HT-29 (cell line): ENCODE measurements around the genes KLF7, CRYGB and MYL1.

GRCh38 chr2:207165512-207166270 lies at the start of gene KLF7:
Gene KLF7, minus strand, starts transcription at chr2:207165948.
- RAMPAGE, long total RNA = no peak

- RAMPAGE, long total RNA = no peak
Observed at GRCh38 chr2:207254504-207255478, 89.0 kb upstream of the KLF7 start.

DNA sequence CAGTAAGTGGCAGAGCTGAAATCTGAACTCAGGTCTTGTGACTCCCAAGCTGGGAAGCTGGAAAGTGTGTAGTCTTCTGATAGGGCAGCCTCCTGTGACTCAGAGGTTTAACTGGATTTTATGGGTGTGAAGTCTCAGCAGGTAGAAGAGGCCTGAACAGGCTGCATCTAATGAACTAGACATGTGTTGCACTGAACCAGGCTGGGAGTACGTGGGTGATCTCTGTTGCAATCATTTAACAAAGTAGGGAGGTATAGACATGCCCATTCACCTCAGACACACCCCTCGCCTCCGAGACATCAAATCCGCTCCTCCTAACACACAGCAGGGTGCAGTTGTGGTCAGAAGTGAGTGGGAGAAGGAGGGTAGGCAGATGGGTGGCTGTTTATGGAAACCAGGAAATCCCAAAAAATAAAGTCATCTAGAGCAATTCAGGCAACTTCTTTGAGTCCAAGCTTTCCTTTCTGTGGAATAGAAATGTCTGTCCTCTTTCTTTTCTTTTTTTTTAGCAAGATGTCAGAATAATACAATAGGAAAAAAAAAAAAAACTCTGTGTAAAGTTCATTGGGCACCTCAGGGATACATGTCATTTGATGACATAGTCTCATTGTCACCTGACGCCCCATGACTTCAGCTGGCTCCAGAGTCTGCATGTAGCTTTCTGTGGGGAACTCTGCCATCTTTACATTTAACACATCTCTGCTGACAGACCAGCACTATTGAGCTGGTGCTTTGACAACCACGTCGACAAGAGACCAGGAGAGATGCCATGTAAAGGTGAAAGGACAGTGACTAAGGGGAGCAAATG lies 172.3 kb upstream of the KLF7 start:
- RAMPAGE, long total RNA = no peak

DNA sequence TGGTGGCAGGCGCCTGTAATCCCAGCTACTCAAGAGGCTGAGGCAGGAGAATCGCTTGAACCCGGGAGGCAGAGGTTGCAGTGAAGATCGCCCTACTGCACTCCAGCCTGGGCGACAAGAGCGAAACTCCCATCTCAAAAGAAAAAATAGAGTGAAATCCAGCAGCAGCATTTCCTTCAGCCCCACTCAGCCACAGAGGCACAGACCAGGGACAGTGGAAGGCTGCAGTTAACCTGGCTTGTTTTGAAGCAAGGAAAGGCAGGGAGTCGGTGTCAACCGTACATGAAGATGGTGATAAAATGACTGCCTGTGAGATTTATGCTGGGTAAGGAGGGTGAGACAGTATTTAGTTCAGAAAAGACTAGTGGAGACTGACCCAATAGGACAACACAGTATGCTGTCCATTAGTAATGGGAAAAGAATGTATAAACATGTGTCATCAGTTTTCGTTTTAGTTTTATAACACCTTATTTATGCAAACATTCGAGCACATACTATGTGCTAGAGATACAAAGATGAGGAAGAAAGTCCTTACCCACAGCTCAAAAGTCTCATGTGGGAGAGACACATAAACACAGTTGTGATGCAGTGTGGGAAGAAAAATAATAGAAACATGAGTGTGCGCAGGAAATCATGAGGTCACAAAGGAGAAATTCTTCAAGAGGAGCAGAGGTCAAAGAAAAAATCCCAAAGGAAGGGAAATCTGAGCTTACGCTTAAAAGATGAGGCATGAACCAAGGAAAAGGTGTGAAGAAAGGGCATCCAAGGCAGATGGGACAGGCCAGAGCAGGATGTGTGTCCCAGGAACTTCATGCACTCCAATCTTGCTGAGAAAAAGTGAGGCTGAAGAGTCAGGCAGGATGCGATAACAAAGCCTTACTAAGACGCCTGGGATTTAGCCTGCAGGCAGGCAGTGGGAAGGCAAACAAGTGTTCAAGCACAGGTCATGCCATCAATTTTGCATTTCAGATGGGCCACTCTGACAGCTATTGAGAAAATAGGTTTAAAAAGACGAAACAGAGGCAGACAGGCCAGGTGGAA lies 8.2 kb downstream of the METTL21A start:
- RAMPAGE, long total RNA = no peak

- RAMPAGE, long total RNA = no peak
Observed at GRCh38 chr2:207747950-207748924, 21.5 kb downstream of the FZD5 start.

GRCh38 chr2:207796625-207797513 lies 27.2 kb upstream of the FZD5 start:
- RAMPAGE, long total RNA = no peak

DNA sequence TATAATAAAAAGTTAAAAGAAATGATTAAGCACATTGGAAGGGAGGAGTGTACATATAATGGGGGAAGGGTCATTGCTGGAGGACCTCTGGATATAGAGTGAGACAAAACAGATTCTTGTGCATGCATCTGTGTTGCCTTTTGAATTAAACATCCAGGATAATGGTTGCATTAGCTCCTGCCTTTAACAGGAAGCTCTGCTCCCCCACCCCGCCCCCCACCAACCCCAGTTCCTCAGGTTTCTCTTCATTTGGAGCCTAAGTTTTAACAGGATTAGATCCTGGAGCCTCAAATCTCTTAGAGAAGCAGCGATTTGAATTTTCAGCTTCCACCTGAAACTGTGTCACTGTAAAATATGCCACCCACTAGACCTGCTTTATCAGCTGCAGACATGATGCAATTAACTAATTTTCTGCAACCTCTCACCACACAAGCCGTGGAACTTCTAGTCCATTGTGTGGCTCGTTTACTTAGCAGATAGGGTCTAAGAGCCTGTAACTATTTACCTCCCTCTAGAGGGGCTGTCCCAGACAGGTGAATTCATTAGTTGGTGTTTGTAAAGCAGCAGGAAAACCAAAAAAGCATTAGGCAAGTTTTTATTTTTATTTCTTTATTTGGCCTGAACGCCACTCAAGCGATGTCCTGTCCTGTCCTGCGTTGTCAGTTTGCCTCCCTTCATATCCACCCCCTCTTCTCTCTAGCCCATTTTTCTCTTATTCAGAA lies 31.5 kb upstream of the FZD5 start:
- RAMPAGE, long total RNA = no peak

GRCh38 chr2:207819877-207820504 lies 50.3 kb upstream of the FZD5 start:
- RAMPAGE, long total RNA = no peak

- RAMPAGE, long total RNA = no peak
Observed at GRCh38 chr2:207896491-207896925, 126.8 kb upstream of the FZD5 start.

DNA sequence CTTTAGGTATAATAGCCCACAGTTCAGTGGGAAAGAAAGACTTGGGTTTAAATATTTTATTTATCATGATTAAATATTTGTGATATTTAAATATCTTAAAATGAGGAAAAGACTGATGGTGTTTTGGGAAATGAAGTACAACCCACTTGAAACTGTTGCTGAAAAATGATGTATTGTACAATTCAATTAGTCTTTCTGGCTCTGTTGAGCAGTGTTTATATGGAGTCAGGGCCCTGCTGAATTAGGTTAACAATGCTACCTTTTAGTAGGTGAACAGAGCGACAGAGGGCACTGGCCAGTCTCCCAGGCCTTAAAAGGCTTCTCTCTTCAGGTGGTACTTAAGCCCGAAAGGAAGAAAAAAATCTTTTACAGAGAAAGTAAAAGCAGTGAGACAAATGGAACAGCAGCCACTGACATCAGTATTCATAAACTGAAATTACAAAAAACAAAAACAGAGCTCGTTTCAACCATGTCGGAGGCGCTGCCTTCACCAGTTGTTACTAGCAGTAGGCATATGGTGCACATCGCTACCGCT lies 91.9 kb downstream of the PLEKHM3 start:
- RAMPAGE, long total RNA = no peak

GRCh38 chr2:208145963-208146546 lies at the start of gene CRYGB:
Gene CRYGB, minus strand, starts transcription at chr2:208146158.
- RAMPAGE, long total RNA = no peak

DNA sequence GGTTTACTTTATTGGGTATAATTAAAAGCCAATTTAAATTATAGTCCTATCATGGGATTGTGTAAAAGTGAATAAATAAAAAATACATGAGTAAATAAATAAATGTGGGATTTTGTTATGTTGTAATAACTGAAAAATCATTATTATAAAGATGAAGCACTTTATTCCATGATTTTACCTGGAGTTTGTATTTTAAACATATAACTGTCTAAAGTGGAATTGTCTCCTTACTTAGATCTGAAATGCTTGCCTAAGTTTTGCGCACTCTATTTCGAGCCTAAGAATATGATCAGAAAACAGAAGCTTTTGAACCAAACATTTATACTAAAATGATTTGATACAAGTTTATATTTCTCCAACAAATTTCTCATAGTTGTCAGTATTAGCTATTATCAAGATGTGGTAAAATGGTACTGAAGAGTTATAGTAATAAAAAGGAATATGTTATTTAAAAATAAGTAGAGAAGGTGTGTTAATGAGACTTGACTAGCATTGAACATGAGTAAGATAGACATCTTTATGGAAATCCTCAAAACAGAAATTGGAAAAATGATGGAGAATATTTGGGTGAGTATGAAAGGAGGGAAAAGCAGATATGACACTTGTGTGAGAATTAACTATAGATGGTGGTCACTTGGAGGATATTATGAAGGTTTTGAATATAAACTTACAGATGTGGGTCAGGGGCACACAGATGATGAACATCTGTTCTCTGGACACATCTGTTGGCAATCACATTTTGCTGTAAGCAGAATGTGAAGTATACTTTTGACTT lies 39.8 kb downstream of the PIKFYVE start:
- RAMPAGE, long total RNA = no peak

GRCh38 chr2:208358029-208358451 lies 48.6 kb upstream of the PTH2R start:
- RAMPAGE, long total RNA = no peak

- RAMPAGE, long total RNA = no peak
Observed at GRCh38 chr2:208489489-208489932, 82.9 kb downstream of the PTH2R start.

GRCh38 chr2:208529671-208530147 lies 123.1 kb downstream of the PTH2R start:
- RAMPAGE, long total RNA = no peak

- RAMPAGE, long total RNA = no peak
Observed at GRCh38 chr2:209146607-209146979, 277.3 kb upstream of the MAP2 start.

DNA sequence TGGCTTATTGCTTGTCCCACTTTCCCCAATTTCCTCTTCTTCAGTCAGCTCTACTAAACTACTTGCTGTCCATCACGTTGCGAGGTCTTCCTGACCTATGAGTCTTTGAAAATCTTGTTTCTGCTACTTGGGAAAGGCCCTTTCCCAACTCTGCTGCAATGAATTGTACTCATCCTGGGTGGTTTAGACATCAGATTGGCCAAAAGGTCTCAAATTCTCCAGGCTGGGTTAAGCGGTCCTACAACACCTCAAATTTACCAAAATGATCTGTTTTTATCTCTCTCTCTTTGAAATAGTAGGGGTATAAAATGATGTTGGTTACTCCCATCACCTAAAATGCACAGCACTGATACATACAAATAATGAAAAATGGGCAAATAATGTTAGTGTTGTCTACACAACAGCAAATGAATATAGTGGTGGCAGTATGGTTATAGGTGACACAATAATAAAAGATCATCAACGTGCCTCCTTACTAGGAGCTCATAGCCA lies 17.8 kb downstream of the ACADL start:
- RAMPAGE, long total RNA = no peak

DNA sequence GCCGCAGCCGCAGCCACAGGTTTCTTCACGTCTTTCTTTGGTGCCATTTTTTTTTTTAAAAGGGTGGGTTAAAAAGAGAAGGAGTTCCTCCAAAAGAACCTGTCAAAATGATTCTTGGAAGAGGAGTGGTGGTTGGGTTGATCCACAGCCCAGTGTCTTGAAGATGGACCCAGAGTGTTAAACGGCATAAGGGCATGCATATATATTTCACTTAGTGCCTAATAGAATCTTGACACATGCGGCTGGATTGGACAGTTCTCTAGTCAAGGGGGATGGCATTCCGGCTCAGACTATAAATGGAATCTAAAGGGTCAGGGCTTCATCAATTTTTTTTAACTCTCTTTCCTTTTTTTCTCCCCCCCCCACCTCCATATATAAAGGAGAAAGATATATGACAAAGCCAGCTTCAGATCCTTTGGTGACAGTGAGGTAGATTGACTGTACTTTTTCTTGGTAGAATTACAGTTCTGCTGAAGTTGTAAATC lies at the start of gene MYL1:
Gene MYL1, minus strand, starts transcription at position 179 of the 485 bp plus-strand sequence.
- RAMPAGE, long total RNA = no peak

DNA sequence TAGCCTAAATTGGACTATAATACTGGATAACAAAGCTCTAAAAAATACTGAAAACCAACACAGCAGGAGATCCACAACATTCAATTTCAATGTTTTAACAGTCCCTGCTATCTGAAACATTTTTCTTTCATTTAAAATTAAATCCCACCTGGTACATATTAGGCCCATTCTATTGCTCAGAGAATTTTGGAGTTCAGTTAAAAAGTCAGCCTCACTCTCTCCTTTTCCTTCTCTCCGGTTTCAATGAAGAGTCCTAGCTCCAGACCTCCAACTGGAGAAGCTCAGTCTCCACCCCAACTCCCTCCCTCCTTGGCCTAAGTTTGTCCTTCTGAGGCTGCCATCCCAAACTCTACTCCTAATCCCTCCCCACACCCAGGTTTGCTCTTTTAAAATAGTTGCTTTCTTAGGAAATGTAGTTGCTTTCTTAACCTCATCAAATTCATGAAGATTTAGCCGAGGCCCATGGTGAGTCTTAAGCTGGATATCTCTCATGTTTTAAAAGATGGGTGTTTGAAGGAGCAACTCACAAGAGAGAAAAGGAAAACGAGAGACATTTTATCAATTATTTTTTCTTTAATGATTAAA lies 835 bp upstream of the LANCL1 start:
- RAMPAGE, long total RNA = no peak

- RAMPAGE, long total RNA = no peak
Observed at GRCh38 chr2:210560342-210560696, 3.9 kb downstream of the CPS1 start.